ENCODE results near the gene PLCXD3.

GRCh38 chr5:39461015-39461372 is 36.2 kb upstream of the DAB2 start:
- PRO-cap: no peak
- RRBS: no CpG with 5 or more reads among the region's 3 CpGs

GRCh38 chr5:39519590-39520058 is 94.8 kb upstream of the DAB2 start:
- PRO-cap: no peak
- RRBS: no CpG with 5 or more reads among the region's 2 CpGs

DNA sequence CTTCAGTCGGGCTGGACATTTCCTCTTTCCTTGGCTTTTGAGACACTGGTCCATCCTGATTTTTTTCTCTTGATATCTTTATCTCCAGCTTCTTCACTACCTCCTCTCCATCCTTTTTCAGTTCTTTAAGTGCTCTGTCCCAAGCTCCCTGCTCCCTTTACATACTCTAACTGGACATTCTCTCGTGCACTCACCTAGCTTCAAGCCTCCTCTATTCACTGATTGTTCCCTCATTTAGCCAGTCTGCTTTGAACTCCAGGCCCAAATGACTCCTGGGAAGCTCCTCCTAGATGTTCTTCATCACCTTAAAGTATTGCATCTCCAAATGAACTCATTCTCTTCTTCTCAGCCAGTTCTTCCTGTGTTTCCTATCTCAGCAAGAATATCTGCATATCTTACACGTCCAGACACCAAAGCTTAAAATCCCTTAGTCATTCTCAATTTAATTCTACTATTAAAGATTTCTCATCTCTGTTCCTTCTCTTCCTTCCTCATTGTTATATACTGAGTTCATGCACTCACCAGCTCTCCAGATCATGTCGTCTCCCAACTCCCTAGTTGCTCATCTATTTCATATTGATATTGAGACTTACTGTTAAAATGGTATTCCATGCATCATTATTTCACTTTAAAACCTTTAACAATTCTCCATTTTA is 118.5 kb upstream of the DAB2 start:
- PRO-cap: no peak
- RRBS: no CpG with 5 or more reads among the region's 4 CpGs

- PRO-cap: no peak
- RRBS: no CpG with 5 or more reads among the region's 3 CpGs
Measured at GRCh38 chr5:39760570-39760978, 335.8 kb upstream of the DAB2 start.

DNA sequence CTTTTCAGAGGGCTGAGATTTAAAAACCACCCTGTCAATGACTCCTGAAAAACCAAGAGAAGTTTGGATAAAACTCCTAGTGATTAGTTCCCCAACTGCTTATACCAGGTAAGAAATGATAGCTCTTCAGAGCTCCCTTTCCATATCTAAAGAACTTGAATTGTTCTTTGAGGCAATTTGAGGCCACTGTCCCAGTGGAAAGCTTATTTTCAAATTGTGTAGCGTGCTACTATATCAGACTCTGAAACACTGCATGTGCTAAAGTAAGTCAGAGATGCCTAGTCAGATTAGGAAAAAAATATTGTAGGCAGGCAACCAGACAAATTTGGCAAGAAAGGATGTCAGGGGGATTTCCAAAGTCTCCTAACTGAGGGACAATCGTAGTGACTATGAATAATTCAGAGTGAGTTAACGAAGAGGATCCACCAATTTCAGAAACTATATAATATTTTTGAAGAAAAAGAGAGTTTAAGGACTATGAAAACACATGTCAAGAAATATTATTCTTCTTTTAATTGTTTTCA is 273.8 kb upstream of the PTGER4 start:
- PRO-cap: no peak
- RRBS: no CpG with 5 or more reads among the region's 3 CpGs

DNA sequence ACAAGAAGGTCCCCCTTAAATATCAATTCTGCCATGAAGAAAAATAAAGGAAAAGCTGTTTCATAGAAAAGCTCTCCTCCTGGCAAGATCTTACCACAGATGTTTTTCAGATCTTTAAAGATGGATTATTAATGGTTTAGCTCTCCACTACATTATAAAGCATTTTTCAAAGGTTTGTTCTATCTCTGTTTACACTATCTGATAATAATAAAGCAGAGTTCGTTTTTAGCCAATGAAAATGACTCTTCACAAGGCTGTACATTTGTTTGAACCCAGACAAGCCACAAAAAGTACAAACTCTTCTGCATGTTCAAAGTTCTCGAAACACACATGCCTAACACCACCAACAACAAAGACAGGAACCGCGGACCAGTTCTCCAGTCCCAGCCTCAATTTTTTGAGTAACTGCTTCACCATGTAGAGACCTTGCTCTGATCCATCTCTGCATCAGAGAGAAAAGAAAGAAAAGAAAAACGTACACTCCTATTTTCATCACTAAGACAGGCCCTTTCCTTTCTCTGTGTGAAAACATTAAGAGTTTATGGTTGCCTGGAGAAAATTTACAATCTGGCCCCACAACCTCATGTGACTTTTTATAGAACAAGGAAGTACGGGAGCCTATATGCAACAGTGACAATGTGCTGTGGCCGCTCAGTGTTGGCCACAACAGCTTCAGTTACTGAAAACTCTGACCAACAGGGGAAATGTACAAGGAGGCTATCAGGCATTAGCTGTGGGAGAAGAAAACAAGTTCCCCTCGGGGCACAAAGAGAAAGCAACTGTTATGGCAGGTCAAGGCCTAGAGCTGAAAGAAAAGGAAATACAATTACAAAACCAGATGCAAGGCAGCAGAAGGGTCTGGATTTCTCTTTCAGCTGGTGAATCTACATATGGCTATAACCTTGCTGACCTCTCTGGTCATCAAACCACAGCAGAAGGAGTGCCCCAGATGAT is 273.0 kb upstream of the PTGER4 start:
- PRO-cap: no peak
- RRBS: no CpG with 5 or more reads among the region's 8 CpGs

DNA sequence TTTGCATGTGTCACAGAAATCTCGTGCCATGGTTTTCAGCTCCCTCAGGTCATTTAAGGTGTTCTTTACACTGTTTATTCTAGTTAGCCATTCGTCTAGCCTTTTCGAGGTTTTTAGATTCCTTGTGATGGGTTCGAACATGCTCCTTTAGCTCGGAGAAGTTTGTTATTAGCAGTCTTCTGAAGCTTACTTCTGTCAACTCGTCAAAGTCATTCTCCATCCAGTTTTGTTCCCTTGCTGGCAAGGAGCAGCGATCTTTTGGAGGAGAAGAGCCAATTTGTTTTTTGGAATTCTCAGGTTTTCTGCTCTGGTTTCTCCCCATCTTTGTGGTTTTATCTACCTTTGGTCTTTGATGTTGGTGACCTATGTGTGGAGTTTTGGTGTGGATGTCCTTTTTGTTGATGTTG is 113.5 kb upstream of the PTGER4 start:
- PRO-cap: no peak
- RRBS: no CpG with 5 or more reads among the region's 7 CpGs

- PRO-cap: no peak
- RRBS: no CpG with 5 or more reads among the region's 4 CpGs
Measured at GRCh38 chr5:40649413-40649818, 30.3 kb upstream of the PTGER4 start.

DNA sequence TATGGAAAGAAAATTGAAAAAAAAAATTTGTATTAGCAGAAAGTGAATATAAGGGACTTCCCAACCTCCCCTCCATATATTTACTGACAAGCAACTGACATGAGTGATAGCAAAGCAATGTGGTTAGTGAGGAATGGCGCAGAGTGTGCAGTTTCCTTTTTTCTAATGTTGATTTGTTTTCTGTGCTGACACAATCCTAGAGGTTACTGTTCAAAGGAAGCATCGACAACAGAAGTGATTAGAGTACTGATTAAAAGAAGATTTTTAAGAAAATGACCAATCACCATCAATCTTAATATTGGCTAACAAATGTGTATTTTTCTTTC is 1.7 kb upstream of the PTGER4 start:
- PRO-cap: no peak
- RRBS: no CpG with 5 or more reads among the region's 2 CpGs

DNA sequence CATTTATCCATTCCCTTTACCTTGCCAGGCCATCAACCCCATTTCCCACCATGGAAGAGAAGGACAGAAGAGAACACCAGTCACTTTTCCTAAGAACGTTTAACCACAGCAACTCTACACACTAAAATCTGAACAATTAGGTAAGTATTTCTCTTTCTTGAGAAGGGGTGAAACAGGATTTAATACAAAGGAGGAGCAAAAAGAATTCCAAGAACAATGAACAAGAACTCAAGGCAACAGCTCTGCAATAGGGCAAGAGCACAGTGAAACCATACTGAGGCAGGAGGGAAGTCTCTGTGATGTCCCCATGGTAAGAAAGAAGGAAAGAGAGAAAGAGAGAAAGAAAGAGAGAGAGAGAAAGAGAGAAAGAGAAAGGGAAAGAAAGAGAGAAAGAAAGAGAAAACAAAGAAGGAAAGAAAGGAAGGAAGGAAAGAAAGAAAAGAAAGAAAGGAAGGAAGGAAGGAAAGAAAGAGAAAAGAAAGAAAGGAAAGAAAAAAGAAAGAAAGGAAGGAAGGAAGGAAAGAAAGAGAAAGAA is 17.0 kb downstream of the PTGER4 start:
- PRO-cap: no peak
- RRBS: no CpG with 5 or more reads among the region's 1 CpG

GRCh38 chr5:40828402-40829356 is 6.3 kb downstream of the RPL37 start:
- PRO-cap: no peak
- RRBS: no CpG with 5 or more reads among the region's 3 CpGs

- PRO-cap: no peak
- RRBS: no CpG with 5 or more reads among the region's 14 CpGs
Measured at GRCh38 chr5:40895079-40896211, 13.9 kb upstream of the C7 start.

- PRO-cap: no peak
- RRBS: no CpG with 5 or more reads among the region's 2 CpGs
Measured at GRCh38 chr5:41286237-41286575, 72.9 kb upstream of the C6 start.

GRCh38 chr5:41334736-41335085 is 121.4 kb upstream of the C6 start:
- PRO-cap: no peak
- RRBS: no CpG with 5 or more reads among the region's 3 CpGs

GRCh38 chr5:41418518-41419163 is 91.8 kb downstream of the PLCXD3 start:
- PRO-cap: no peak
- RRBS: no CpG with 5 or more reads among the region's 2 CpGs

DNA sequence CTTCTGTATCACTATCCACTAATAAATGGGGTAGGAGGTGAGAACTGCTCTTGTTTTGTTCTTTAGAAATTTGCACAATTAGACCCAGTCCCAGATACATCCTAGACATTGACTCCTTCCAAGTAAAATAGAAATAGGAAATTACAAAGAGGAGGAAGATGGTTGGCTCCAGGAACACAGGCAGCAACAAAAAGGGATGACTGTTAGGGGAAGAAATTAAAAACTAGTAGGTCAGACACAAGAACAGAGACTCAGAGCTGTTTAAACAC is 4.0 kb downstream of the PLCXD3 start:
- PRO-cap: no peak

- PRO-cap: unidirectional peak, plus-strand start at chr5:41510722
- RRBS: no CpG with 5 or more reads among the region's 44 CpGs
Measured at GRCh38 chr5:41510212-41510972, at the start of gene PLCXD3. TSS of gene PLCXD3 (minus strand) at chr5:41510601.

DNA sequence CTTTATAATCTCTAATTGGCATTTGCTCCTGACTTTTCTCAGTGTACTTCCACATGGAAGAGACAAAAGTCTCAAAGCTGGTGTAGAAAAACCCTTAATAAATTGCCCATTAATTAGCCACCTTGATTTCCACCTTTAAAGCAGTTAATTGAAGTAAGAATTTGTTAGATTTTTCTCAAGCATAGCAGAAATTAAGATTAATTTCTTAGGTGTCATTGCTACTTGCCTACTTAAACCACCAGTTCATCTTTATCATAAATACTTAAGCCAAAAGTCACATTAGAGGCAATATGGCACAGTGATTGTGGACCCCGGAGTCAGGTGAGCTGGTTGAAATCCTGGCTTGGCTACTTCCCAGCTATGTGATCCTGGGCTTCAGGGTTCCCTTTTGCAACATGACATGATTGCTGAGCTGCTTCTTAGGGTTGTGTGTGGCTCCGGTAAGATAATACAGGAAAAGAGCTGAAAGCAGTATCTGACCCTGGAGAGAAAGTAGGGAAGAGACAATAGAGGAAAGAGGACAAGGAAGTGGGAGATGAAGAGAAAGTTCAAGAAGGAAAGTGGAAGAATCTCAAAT is 92.9 kb downstream of the GHR start:
- PRO-cap: no peak
- RRBS: 82% methylated on average over 2 of the region's 2 CpGs

DNA sequence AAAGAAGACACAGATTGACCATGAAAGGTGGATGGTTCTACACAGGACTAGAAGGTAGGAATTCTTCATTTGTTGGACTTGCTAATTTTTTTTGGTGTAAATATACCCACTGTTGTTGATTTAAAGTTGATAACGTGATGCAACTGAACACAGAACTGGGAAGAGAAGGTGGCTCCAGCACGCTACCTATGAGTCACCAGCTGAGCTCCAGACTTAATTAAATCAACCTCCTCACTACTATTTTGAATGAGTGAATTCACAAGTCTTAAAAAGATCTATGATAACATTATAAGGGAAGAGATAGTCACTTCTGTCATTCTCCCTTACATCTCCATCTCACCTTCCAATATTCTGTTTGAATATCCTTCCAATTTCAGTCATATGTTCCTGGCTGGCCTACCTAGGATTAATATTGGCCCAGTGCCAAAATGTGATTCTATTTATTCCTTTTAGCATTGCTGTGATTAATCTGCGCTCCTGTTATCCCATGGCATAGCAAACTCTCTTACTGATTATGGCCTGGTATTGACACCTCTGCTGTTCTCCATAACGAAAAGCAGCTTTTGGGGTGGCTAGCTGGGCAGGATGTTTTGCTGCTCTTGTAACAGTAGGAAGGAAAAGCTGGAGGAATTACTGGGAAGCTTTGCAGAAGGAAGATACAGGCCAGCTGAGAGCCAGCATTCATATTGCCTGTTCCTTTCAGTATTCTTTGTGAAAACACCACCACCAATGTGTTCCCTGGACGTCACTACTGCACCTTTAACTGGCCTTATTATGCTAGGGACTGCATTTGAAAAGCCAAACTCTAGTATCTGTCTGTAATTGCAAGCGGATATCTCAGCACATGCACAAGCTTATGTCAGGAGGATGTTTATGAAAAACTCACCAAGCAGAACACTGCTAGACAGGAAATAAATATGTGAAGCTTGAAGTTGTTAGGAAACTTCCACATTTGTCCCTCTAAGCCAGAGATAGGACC is 135.7 kb upstream of the CCDC152 start:
- PRO-cap: no peak
- RRBS: no CpG with 5 or more reads among the region's 6 CpGs

GRCh38 chr5:42952842-42953641 is 87.1 kb downstream of the ANXA2R start:
- PRO-cap: no peak
- RRBS: no CpG with 5 or more reads among the region's 29 CpGs